Bronchus fibroblast of lung (primary cell): ENCODE measurements around a stretch of chr13.

GRCh38 chr13:27252074-27252404 is 681 bp downstream of the RPL21 start:
- RAMPAGE, long total RNA = no peak

DNA sequence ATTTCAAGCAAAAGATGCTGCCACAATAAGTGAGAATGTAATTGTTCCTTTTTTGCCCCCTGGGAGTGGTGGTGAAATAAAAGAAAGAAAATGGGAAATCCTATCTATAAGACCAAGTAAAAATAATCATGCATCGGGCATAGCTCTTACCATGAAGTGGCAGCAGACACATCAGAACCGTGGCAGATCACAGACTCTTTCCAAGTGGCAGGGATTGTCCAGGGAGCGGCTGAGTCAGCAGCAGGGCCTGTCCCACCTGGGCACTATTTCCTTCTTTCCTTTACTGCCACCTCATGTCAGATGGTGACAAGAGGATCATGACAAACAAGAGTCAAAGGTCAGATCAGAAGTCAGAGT is 84.0 kb upstream of the MTIF3 start:
- RAMPAGE, long total RNA = no peak

GRCh38 chr13:27559824-27560137 is 60.5 kb downstream of the LNX2 start:
- RAMPAGE, long total RNA = no peak

DNA sequence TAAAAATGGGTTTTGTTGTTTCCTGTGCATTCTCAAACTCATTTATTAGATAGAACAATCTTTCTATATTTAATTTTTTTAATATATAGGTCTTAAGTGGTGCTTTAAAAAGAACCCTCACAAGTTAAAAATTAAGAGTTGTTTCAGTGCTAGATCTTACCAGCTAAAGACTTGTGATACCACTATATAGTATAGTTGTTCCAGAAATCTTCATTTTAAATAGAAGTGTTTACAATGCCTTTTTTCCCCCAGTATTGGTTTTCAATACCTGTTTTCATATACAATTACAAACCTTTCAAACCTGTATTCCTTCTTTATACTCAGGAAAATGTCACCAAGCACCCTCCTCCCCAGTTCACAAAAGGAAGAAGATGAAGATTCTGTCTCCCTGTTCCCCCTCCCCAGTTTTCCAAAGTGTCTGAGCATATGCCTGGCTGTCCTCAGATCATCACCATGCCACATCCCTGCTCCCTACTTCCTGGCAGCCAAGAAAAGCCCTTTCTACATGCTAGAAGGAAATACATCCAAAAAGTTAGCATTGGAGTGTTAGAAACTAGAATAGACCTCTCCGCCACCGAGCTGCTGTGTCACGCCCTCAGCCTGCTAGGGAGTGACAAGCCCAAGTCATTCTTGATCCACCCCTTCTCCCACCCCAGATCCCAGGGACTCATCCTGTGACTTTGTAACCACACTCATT is 45.0 kb downstream of the POLR1D start:
- RAMPAGE, long total RNA = no peak

DNA sequence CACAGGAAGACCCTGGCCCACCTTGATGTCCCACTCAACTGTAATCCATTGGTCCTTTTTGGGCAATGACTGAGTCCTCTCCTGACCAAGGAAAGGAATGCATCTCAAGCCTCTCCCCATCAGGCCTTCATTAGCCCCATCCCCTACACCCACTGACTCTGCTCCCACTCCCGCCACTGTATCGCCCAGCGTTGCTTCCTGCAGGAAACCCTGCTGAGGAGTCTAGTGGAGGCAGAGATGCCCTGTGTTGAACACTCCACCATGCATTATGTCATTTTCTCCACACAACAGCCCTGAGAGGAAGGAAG is 49.8 kb upstream of the GSX1 start:
- RAMPAGE, long total RNA = no peak

DNA sequence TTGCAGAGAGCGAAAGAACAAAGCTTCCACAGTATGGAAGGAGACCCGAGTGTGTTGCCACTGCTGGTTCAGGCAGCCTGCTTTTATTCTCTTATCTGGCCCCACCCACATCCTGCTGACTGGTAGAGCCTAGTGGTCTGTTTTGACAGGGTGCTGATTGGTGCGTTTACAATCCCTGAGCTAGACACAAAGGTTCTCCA is 44.9 kb upstream of the GSX1 start:
- RAMPAGE, long total RNA = no peak

GRCh38 chr13:27917070-27917895 is 2.5 kb upstream of the PDX1 start:
- RAMPAGE, long total RNA = no peak

- RAMPAGE, long total RNA = no peak
These were observed 1.9 kb downstream of the CDX2 start for GRCh38 chr13:27967086-27967706.

- RAMPAGE, long total RNA = no peak
These were observed 45.7 kb downstream of the PAN3 start for GRCh38 chr13:28184017-28184485.

- RAMPAGE, long total RNA = no peak
These were observed 75.8 kb downstream of the PAN3 start for GRCh38 chr13:28214216-28214455.

DNA sequence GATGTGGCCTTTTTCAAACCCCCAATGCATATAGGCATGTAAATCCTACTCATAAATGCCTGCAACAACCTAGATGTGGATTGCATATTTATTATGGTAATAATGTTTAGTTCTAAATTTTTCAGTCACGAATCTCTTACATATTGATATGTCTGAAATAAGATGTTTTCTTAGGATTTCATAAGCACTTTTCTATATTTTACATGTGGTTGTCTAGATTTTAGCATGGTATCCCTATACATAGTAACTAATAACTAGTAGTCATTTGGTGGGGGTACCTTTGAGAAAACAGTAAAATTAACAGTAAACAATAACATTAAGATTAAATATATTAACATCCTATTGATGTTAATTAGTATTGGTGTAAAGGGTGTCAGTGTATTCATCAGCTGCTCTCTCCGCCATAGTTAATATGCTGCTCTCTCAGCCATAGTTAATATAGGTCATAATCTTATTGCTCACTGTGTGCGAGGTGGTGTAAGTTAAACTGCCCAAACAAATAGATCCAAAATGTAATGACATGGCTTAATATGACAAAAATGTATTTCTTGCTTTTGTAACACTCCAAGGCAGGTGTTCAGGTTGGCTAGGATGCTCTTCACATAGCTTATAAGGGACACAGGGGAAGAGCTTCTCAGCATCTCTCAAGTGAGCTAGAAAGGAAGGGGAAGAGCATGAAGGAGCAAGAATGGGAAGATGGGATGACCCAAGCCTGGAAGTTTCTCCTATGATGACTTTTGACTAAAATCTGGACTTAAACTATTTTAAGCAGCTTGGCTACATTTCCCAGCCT is 90.2 kb downstream of the PAN3 start:
- RAMPAGE, long total RNA = no peak

DNA sequence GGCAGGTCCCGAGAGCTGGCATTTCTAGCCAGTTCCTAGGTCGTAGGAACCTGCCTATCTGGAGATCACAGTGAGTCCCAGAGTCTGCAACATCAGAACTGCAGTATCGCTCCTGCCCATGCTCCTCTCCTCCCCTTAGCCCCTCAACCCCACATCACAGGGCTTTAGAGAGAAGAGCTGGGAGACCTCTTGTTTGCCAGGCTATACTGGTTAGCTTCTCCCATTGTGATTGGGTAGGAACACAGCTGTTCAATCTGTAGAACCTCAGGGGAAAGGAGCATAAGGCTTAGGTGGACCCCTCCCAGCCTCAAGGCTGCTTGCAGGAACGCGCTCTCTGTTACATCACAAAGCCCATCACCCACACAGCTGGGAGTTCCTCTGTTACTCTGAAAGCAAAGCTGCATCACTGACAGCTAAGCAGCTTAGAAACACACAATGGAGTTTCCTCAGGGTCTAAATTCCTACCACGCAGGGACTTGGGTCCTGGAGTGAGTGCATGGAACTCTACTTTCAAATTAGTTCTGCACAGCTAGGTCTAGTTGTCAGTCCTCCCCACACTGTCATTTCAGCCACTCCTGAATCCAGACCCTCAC is 169.9 kb downstream of the PAN3 start:
- RAMPAGE, long total RNA = no peak

DNA sequence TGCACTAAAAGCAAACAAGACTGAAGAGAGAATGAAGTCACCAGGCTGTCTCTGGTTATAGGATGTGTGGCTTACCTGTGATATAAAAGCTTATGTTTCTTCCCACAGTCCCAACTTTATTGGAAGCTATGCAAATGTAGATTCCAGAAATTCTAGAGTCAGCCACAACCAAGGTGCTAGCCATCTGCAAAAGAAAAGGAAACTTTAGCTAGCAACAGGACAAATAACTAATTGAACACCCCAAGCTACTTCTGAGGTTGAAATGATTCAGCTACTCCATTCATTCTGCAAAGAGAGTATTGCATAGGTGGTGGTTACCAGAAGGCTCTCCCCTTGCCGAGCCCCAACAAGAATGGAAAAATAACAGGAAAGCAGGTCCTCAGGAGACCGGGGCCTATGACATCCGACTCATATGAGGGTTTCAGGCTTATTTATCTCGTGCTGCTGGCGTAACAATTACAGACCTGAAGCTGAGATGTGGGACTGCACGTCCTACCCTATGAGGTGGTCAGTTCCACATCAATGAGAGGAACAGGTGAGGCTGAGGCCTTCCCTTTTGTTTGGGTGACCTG is 98.0 kb downstream of the FLT1 start:
- RAMPAGE, long total RNA = no peak

DNA sequence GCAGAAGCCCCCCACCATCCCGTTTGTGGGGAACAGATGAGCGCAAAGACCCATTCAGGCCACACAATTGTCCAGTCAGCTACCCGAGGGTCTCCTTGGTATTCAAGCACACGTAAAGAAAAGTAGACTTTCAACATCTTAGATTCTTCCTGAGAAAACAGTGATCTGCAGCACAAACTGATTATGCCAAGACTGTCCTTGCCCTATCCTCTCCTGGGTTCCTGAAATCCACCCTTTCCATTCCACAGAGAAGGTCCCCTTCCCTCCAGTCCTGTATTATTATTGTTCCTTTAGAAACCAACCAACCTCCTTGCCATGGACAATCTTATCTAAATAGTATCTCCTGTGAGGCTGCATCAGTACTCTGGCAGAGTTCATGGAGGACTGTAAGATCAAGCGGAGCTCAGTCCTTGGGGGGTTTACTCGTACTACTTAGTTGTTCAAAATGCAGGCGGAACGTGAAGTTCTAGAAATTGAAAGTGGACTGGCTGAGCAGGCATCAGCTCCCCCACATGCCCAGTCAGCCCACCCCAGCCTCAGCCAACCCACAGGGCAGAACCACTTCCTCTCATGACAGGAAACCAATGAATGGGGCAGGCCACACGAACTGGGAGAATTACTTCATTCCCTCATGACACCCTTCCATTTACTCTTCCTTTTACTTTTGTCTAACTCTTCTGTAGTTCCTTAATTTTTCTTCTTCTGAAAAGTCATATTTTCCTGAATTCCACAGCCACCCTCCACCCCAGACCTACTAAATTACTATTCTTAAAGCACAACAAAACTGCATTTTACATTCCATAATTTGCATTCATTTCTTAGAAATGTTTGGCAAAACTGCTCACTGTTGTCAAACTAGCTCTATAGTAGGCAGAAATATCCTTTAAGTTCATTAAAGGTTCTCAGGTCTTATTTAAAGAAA is 72.0 kb downstream of the FLT1 start:
- RAMPAGE, long total RNA = no peak

GRCh38 chr13:28532364-28533379 is 37.7 kb upstream of the FLT1 start:
- RAMPAGE, long total RNA = no peak

DNA sequence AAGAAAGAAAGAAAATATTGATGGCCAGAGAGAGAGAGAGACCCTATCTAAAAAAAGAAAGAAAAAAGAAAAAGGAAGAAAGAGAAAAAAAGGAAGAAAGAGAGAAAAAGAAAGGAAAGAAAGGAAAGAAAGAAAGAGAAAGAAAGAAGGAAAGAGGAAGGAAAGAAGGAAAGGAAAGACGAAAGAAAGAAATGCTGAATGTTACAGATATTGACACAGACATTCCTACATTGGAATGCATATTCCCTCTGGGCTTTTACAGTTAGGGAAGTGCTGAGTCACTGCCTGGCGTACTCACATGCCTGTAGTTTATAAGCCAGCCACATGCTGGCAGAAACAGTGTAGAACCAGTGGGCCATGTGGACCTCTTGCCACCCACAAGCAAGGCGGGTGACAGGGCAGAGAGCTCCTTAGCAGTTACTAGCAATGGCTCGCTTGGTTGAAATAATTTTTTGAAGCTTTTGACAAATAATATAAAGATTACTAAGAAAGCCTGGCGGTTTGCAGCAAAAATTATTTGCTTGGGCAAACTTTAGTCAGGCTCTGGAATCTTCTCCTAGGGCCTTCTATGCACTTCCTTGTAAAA is 34.7 kb upstream of the SLC46A3 start:
- RAMPAGE, long total RNA = no peak

DNA sequence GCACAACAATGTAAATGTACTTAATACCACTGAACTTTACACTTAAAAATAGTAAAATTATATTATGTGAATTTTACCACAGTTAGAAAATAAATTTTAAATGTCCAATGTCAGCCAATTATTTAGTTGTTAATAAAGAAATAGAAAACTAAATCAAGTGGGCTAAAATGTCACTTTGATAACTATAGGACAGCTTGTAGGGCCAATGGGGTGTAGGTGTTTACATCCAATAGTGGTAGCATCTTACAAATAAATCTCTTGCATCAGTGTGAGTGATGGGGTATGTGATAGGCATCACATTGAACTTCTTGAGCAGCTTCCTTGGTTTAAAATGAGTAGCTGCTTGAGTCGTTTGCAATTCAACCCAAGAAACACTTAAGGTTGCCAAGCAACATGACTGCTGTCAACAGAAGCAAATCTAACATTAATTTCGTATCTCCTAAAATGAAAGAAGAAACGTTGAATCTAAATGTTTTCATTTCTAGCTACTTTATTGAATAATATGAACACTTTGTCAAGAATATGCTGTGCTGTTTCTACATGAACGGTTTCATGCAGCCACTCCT is 305.0 kb downstream of the MTUS2 start:
- RAMPAGE, long total RNA = no peak

GRCh38 chr13:29479899-29480471 is 115.5 kb downstream of the SLC7A1 start:
- RAMPAGE, long total RNA = no peak

- RAMPAGE, long total RNA = no peak
These were observed 59.7 kb downstream of the SLC7A1 start for GRCh38 chr13:29535741-29536309.

DNA sequence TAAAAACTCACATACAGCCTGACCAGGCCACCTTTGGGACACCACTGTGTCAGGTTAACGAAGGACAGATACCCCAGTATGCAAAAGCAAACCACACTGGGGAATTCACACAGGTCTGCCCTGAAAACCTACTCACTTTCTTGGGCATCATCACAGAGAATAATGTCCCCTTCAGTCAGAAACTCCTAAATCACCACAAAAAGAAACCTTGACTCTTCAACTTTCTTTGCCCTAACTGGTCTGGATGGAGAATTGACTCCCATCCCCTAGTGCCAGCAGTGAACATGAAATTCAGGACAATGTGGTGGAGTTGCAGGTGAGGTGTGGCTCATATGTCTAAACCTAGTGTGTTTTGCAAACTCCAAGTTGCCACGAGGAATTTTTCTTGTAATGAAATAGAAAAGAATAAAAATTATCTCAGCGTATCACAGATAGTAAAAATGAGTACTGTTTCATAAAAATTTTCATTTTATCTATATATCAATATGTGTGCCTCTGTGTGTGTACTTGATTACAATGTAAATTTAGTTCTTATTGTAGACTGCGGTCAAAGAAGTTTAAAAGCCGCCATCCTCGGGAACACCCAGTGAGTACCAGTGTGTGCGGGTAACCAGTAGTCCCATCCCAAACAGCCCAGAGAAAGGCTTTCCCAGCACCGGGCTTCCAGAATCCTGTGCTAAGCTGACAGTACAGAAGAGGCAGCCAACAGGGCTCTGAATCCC is 10.3 kb downstream of the SLC7A1 start:
- RAMPAGE, long total RNA = no peak